Kidney (tissue), 2 donors: ENCODE data around the genes DCDC2, ARMH2 and SLC17A2.

DNA sequence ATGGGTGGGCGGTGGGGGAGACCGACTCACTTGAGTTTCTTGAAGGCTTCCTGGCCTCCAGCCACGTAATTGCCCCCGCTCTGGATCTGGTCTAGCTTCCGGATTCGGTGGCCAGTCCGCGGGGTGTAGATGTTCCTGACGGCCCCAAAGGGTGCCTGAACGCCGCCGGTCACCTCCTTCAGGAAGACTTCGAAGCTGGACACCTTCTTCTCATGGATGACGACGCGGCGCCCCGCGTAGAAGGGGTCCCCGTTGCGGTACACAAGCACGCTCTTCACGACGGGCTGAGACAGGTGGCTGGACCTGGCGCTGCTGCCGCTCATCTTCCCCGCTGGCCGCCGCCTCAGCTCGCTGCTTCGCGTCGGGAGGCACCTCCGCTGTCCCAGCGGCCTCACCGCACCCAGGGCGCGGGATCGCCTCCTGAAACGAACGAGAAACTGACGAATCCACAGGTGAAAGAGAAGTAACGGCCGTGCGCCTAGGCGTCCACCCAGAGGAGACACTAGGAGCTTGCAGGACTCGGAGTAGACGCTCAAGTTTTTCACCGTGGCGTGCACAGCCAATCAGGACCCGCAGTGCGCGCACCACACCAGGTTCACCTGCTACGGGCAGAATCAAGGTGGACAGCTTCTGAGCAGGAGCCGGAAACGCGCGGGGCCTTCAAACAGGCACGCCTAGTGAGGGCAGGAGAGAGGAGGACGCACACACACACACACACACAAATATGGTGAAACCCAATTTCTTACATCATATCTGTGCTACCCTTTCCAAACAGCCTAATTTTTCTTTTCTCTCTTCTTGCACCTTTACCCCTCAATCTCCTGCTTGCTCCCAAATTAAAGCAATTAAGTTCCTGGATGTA is at the start of gene DCDC2:
TSS of gene DCDC2 (minus strand) at position 632 of the 862 bp plus-strand sequence.
- PRO-cap, result bidirectional peak, plus-strand start at position 644 of the sequence, minus-strand start at position 501 of the sequence
- RRBS, result 19% methylated on average over 9 of the region's 60 CpGs

DNA sequence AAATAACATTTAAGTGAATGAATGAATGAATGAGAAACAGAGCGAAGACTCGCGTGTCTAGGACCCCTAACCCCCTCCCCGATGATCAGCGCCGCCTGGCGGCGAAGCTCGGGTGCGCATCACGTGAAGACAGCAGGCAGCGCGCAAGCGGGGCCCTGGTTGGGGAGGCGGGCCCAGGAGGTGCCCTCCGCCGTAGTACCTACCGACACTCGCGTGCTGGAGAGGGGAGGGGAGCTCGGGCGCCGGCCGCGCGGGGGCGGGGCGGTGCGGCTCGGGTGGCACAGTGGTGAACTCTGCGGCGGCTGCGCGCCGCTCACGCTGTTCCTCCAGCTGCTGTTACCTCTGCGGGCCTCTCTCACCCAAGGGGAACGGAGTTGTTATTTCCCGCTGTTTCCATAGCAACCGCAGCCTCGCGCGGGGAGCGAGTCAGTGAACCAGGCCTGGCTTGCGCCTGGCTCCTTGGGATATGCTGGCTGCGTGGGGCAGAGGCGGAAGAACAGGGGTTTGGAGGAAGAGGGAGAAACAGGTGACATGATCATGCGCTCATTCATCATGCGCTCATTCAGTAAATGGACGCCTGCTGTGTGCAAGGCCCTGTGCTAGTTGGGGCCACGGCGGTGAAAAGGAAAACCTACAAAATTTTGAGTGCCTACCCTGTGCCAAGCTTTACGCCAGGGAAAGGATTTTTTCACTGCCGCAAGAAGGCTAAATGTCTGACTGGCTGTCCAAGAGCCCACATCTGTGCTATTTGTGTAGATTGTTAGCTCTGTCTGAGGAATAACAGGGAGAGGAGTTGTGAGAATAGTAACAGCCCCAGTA is 2.1 kb upstream of the DCDC2 start:
- PRO-cap, result bidirectional peak, plus-strand start at position 561 of the sequence, minus-strand start at position 335 of the sequence
- RRBS, result no CpG with 5 or more reads among the region's 54 CpGs

GRCh38 chr6:24613788-24614582 is 32.0 kb downstream of the KIAA0319 start:
- PRO-cap, result no peak
- RRBS, result no CpG with 5 or more reads among the region's 11 CpGs

GRCh38 chr6:24668445-24669039 is 1.7 kb downstream of the ACOT13 start:
- PRO-cap, result no peak
- RRBS, result no CpG with 5 or more reads among the region's 8 CpGs

DNA sequence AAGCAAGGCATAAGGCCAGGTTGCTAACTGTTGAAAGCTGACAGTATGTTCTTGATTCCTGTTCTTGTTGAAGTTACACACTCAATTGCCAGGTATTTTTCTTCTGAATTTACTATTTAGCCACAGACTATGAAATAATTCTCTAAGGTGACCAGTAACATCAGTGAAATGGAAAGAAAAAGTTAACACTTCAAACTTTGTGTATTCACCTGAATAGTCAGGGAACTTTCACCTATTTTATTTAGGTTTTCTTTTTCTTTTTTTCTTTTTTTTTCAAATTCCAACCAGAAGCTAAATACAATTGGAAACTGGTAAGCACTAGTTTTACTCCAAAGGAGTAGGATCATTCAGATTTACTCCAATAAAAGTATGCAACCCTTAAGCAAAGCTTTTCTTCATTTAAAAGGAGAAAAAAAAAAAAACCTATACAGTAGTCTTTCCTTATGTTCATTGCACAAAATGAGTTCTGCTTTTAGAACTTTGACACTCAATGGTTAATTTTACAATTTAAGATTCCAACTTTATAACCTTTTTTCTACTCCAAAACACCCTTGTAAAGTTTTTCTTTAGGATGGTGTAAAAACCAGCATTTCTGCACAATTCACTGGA is 14.2 kb downstream of the C6orf62 start:
- PRO-cap, result no peak

GRCh38 chr6:24719982-24720992 is 1.3 kb upstream of the C6orf62 start:
- PRO-cap, result bidirectional peak, plus-strand start at chr6:24720252, minus-strand start at chr6:24720065; bidirectional peak, plus-strand start at chr6:24720450, minus-strand start at chr6:24720392; unidirectional peak, minus-strand start at chr6:24720836
- RRBS, result under 1% methylated on average over 26 of the region's 78 CpGs

DNA sequence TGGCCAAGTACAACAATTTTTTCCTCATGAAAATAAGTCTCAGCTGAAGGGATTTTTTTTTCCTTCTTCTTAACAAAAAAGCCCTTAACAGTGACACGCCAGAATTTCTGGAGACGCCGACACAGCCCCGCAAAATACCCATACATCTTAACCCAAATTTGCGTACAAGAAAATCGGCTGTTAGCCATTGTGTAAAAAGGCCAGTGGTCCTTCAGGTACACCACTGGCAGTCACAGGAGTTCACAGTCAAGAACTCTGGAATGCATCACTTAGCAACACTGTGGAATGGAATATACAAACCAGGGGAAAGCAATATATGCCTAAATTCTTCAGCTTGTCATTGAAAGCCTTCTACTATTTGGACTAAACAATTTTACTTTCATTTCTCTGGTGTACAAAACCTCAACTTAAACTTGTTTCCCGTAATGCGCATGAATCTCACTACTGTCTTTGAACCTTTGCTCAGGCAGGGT is at the start of gene ARMH2:
TSS of gene ARMH2 (minus strand) at position 248 of the 473 bp plus-strand sequence.
- PRO-cap, result no peak
- RRBS, result no CpG with 5 or more reads among the region's 8 CpGs

GRCh38 chr6:24899720-24900505 is 35.8 kb downstream of the RIPOR2 start:
- PRO-cap, result no peak
- RRBS, result no CpG with 5 or more reads among the region's 11 CpGs

DNA sequence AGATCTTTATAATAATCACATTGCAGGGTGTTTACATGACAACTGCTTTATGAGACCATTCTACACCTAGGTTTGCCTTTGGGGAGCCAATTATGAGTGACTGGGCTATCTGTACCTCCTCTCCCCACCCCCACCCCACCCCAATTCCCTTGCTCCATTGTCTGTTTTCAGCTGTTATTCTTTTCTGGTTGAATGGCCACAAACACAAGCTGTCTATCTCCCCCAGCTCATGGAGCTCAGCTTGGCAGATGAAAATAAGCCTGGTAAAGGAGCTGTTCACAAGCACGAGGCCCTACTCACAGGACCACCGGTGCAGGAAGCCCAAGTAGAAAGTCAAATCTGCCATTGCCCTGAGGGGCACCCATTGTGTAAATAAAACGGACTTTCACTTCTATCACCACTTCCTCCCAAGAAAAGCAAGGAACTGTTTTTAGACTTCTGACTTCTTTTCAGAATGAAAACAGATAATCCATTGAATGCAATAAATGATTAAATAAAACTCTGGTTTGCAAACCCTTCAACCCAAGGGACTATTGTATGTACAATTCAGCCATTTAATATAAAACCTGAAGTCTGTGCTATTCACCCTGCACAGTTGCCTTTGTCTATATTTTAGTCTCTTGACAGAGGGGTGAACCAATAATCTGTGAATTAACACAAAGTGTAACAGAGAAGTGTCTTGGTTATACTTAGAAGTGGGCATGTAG is 27.8 kb downstream of the RIPOR2 start:
- PRO-cap, result no peak
- RRBS, result no CpG with 5 or more reads among the region's 3 CpGs

- PRO-cap, result no peak
- RRBS, result no CpG with 5 or more reads among the region's 2 CpGs
Measured at GRCh38 chr6:24933252-24933612, 2.5 kb downstream of the RIPOR2 start.

DNA sequence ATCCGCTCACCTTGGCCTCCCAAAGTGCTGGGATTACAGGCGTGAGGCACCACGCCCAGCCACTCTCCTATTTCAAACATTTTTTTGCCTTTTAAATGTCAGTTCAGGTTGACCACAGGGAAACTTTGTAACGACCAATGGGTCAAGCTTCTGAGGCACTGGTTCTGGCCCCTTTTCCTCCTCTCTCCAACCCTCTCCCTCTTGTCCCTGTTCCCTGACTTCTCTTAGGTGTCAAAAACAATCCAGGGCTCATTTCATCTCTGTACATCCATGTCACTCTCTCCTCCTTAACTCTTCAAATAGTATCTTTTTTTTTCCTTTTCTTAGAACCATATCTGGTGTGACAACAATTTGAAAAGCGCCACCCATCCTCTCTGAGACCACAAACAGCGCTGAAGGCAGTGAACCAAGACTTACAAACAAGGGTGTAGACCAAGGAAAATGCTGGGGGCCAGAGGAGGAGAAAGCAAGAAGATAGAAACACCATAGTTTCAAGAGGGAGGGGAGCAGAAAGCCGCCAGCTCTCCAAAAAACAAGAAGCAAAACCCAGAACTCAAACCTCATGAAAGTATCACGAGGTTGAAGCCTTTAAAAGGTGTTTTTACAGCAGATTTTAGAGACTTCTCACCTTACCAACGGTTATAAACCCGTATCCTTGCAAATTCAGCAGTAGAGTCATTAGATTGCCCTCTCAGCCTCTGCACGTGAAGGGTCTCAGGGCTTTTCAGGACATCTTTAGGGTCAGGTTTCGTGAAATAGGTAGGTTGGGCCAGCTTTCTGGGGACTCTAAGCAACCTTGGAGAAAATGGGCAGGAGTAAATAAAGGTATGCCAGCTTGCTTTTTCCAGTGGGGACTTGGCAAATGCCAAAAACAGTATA is 13.2 kb upstream of the RIPOR2 start:
- PRO-cap, result no peak
- RRBS, result no CpG with 5 or more reads among the region's 12 CpGs

GRCh38 chr6:24991579-24992041 is 55.9 kb upstream of the RIPOR2 start:
- PRO-cap, result no peak
- RRBS, result no CpG with 5 or more reads among the region's 2 CpGs

DNA sequence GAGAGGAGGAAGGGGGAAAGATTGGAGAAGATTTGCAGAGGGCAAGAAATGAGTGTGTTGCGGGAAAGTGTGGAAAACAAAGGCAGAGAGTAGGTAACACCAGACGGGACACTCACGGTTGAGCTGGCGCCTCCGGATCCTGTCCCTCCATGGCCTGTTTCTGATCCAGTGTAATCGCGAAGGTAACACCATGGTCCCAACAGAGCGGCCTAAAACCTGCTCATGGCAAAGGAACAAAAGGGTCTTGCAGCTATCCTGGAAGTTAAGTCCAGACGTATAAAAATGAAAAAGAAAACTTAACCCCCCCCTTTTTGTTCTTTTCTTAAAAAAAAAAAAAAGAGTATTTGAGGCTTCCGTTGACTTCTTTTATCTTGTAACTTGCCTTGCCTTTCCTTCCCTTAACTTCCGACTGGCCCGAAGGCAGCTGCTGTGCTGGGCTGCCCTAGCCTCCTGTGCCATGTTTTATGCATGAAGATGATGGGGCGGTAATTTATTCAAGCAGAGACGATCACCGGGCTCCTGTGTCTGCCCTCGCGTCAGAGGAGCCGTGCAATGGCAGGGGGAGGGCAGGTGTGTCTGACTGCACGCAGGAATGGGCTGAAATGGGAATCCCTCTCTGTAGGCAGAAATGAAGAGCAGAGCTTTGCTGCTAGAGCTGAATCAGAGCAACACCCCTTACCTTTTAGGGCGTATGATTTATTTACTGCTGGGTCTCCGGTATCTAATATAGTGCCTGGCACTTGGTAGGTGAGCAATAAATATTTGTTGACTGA is 106.2 kb upstream of the RIPOR2 start:
- PRO-cap, result no peak
- RRBS, result no CpG with 5 or more reads among the region's 21 CpGs

GRCh38 chr6:25085701-25086230 is 150.0 kb upstream of the RIPOR2 start:
- PRO-cap, result no peak
- RRBS, result no CpG with 5 or more reads among the region's 1 CpG

DNA sequence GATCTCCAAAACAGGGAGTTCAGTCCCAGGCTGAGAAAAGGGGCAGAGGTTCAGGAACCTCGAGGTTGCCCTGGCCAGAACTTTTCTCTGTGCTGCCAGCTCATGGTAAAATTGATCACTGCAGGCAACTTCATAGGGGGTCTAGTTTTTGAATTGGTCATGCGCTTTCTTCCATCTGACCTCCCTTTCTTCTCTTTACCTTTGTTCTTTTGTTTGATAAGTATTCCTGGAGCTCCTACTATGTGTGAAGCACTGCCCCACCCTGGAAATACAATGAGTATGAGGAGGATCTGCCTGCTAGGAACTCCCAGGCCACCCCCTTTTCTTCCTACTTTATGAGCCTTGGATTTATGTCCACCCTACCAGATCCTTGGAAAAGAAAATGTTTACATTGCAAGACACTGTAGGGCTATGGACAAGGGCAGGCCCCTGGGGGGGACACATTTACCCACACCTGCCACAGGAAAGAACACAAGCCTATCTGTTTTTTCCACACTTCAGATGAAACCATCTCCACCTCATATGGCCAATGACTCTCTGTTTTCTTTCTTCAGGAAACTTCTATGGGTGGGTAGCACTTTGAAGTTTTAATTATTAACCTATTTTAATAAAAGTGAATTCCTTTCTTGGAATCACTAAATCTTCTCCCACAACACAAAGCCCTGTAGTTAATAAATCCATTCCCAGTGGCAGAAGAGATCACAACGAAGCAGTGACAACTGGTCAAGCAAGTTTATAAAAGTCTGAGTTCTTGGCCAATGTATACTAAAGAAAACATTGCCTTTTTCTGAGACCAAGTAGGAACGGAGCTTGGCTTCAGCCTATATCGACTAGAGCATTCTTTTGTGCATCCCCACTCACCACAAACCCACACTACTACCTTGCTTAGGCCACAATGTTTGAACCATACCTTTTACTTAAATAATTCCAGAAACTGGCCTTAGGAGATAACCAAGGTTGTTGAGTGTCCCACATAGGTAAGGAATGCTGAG is 125.2 kb upstream of the CARMIL1 start:
- PRO-cap, result no peak
- RRBS, result no CpG with 5 or more reads among the region's 5 CpGs

DNA sequence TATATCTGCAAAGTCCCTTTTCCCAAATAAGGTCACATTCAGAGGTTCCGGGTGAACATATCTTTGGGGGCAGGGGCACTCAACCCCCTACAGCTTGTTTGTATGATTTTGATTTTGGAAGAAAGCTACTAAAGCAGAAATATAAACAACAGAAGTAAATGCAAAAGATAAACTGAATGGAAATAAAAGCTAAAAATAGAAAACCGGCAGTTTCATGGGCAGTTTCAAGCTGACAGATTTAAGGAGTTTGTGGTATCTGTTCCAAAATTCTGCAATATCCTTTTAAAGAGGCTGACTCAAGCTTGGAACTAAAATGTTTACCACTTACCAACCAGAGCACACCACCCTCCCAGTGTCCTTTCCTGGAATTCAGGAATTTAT is 100.0 kb upstream of the CARMIL1 start:
- PRO-cap, result no peak
- RRBS, result no CpG with 5 or more reads among the region's 2 CpGs

- PRO-cap, result no peak
- RRBS, result no CpG with 5 or more reads among the region's 12 CpGs
Measured at GRCh38 chr6:25515455-25515818, 136.6 kb upstream of the SCGN start.

DNA sequence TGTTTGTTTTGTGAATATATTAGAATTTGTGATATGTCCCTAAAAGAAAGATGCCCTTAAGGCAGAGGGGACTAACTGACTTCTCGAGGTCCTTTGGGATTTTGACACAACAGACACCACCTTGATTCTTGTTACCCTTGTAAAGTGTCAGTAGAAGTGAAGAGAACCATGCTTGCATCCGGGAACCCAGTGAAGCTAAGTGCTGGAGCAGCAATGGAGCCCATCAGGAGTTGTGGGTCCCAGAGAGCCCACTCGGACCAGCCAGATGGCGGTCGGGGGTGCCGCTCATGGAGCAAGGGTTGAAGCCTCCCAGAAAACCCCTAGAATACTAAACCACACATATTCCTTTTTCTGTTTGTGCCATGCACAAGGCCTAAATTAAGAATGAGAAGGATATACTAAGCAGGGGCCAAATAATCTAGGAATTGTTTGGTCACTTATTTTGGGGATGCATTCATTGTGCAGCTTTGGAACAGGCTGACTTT is 29.4 kb upstream of the SCGN start:
- PRO-cap, result no peak
- RRBS, result no CpG with 5 or more reads among the region's 6 CpGs

DNA sequence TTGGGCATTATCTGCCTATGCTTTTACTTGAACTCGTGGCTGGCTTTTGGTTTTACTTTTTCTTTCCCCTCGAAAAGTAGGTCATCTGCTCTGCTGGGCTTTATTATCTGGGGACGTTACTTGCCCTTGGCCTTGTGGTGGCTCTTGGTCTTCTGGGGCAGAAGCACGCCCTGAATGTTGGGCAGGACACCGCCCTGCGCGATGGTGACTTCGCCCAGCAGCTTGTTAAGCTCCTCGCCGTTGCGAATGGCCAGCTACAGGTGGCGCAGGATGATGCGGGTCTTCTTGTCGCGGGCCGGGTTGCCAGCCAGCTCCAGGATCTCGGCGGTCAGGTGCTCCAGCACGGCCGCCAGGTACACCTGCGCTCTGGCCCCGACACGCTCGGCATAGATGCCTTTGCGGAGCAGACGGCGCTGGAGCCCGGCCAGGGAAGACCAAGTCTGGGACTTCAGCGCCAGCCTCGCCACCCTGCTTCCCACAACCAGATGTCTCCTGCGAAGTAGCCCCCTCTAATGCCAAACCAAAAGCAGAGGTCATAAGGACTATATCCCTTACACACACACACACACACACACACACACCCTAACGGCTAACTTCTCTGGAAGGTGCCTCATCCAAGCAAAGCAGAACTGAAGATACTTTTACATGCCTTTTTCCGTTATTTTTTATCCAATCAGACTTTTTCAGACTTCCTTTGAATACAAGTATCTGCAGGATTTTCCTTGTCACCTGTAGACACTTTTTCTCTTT is 8.0 kb upstream of the SLC17A3 start:
- PRO-cap, result no peak
- RRBS, result 21% methylated on average over 7 of the region's 33 CpGs

DNA sequence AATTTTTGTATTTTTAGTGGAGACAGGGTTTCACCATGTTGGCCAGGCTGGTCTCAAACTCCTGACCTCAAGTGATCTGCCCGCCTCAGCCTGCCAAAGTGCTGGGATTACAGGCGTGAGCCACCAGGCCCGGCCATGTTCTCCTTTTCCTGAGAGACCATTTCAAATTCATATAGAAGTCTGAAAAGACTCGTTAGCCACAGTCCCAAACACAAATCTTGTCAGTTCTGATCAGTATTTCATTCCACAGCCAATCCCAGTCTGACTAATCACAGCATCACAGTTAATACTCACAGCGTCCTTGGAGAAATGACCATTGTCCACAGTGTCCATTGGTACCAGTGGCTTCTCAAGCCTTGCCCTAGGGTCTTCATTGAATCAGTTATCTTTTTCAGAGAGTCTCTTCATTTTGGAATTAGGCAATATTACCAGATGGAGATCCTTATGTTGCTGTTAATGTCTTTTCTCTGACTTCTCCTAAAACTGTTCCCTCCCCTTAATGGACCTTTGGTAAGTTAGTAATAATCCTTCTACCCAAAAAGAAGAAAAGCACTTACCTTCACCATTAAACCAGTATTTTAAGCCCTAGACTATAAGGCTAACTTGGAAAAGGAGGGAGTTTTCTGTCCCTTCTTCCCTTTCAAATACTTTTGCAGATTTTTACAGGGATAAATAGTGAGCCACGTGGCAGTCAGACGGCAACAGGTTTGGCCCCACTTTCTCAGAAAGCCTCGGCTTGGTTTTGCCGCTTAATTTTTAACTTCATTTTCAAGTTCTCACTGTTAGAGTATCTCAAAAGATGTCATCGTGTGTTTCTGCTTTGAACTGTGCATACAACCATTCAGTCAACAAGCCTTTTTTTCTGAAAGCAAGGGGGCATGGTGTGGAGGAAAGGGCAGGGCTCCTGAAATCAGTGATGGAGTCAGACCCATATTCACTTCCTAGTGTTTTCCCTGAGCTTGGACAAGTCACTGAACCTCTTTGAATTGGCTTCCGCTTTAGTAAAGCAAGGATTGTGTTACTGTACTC is at the start of gene SLC17A2:
TSS of gene SLC17A2 (minus strand) at position 709 of the 1,029 bp plus-strand sequence.
- PRO-cap, result no peak
- RRBS, result no CpG with 5 or more reads among the region's 11 CpGs